AG04449 (cell line): Measurements from ENCODE around the genes LAMA4, RFPL4B, FAM162B and PLN.

DNA sequence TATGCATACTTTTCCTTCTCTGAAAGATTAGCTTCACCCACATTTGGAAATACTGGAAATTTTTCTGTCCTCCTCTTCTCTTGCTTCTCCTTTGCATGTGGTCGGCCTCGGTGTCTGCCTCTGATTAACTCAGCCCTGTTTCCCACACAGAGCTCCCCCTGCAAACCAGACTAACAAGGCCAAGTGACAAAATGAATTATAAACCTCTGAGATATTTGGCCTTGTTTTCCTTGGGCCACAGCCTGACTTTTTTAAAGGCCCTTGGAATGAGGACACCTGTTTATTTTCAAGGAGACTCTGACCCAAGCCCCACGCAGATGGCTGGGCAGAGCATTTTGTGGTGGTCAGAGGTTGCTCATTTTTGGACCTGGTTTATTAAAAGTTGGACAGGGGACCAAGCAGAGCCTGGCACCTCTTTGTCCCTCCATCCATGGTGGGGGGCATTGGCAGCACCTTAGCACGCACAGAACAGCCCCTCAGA is 9.0 kb upstream of the CCN6 start:
- RRBS, result no CpG with 5 or more reads among the region's 4 CpGs

DNA sequence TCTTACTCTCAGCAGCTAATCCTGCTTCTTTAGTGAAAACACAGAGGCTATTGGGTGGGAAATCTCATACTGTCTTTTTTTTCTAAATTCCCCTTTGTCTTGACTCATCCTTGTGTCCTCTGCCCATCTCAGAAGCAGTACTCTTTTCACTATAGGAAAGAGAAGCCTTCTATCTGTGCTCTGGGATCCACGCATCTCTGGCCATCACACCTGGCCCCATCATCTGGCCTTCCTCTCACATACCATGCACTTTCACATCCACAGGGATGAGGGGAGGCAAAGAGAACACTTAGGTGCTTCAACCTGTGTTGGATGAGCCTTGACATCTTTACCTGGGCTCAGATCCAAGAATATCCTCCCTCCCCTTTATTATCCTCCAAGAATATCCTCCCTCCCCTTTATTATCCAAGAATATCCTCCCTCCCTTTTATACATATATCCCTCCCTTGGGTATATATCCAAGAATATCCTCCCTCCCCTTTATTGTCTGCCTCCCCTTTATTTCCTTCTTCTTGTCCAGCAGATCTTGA is 30.4 kb downstream of the LAMA4 start:
- RRBS, result no CpG with 5 or more reads among the region's 1 CpG

DNA sequence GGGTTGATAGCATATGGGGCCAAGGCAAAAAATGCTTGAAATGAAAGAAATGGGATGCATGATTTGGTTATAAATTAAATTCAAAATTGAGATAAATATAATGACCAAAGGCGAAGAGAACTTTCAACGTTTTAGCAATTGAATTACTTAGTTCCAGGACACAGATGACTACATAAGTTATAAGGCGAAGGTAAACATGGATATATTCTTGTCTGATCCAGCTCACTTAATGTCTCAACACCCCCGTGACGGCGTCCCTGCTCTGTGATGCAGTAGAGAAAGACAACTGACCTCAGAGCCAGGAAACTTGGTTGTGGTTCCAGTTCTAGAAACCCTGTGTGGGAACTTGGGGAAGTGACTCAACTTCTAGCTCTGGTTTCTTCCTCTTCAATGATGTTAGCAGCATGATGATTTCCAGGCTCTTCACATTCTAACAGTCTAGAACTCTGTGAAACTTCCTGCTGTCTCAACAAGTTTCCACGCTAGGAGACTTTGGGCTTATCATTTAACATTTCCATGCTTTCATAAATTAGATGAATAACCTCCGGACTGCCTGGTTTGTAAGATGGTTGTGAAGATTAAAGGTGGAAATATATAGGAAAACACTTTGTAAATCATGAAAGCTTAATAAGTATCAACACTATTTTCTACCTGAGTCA is 18.4 kb downstream of the LAMA4 start:
- RRBS, result no CpG with 5 or more reads among the region's 8 CpGs

GRCh38 chr6:112253868-112254935 is at the start of gene LAMA4:
Gene LAMA4, minus strand, starts transcription at chr6:112254567.
- RRBS, result no CpG with 5 or more reads among the region's 53 CpGs

- RRBS, result no CpG with 5 or more reads among the region's 9 CpGs
These were observed at the start of gene RFPL4B for GRCh38 chr6:112347115-112347484. Gene RFPL4B, plus strand, starts transcription at chr6:112347330.

DNA sequence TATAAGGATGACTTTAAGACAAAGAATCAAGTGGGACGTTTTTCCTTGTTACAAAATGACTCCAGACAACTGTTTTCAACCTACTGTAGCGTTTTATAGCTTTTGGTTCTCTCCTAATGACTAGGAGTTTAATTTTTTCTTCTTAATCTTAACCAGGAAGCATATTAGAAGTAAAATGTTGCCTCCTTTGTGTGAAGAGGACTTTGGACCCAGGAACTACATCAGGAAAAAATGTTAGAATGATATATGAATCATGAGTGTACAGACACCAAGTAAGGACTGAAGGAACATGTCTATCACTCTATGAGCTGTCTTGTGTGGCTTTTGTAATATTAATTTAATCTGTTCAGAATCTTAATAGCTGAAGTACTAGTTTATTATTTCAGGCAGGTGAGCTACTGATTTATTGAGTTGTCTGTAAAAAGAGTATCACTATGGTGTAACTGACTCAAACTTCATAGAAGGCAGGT is 71.0 kb upstream of the MARCKS start:
- RRBS, result no CpG with 5 or more reads among the region's 2 CpGs

DNA sequence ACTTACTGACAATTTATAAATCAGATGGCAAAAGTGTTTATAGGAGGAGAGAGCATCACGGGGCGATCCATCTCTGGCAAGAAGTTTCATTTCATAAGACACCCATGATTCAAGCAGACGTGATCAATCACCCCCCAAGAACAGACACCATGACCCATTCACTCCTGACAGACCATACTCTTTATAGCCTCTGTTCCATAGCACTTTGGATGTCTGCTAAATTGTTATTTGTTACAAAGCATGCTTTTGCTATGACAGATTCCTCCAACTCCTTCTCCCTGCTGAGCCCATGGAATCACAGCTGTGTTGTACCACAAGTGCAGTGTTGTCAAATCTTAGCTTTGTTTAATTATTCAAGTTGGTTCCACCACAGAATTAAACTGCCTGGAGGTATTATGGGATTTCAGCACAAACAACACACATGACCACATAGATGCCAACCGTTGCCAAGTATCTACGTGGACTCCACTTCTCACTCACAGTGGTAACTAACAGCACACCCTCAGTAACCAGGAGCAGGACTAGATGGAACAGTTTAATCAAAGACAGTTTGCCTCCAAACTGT is 32.8 kb upstream of the MARCKS start:
- RRBS, result no CpG with 5 or more reads among the region's 5 CpGs

DNA sequence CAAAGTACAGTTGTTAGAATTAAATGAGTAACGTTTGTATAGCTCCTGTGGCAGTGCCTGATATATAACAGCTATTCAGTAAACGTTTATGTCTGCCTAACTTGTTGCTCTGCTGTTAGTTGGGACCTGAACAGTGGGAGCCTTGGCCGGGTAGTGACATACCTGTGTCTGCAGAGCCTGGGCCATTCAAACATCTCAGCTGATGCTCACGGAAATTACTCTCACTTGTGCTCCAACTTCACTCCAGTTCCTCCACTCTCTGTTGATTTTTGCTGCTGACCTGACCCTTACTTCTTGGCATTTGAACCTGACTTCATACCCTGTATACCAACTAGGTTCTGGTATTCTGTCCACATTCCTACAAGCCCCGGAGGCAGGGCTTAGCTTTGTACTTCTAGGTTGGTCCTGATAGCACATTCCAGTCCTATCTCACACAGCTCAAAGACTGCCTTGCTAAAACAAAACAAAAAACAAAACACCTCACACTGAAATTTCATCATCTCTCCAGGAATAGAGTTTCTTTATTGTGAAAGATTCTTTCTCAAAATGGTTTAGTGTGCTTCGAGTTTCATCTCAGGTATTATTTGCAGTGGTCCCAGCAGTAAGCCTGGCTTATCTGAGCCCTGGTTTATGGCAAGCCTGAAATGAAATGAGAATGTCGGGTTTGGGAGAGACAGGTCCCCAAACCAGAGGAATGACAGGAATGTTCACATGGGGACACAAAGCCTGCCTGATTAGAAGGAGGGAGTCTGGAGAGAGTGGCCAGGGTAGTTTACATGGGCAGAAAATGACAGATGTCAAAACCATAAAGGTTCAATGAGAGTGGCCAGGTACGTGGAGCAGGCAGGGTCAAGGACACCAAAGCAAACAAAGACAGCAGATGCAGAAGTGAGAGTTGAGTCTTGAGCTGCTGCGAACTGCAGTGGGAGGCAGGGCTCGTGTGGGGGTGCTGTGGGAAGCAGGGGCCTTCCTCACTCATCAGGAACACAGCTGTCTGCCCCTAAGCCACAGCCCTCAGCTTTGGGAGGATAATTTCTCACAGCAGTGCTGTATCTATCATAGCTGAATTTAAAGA is 174.2 kb upstream of the HDAC2 start:
- RRBS, result no CpG with 5 or more reads among the region's 10 CpGs

GRCh38 chr6:116278056-116278390 is 1.7 kb downstream of the TSPYL1 start:
- RRBS, result no CpG with 5 or more reads among the region's 3 CpGs

- RRBS, result no CpG with 5 or more reads among the region's 4 CpGs
These were observed 27.8 kb upstream of the CALHM6 start for GRCh38 chr6:116433259-116433832.

- RRBS, result 10% methylated on average over 6 of the region's 15 CpGs
These were observed 816 bp downstream of the FAM162B start for GRCh38 chr6:116764761-116765044.

- RRBS, result 3% methylated on average over 36 of the region's 89 CpGs
These were observed at the start of gene FAM162B for GRCh38 chr6:116765045-116766101. Gene FAM162B, minus strand, starts transcription at chr6:116765719.

DNA sequence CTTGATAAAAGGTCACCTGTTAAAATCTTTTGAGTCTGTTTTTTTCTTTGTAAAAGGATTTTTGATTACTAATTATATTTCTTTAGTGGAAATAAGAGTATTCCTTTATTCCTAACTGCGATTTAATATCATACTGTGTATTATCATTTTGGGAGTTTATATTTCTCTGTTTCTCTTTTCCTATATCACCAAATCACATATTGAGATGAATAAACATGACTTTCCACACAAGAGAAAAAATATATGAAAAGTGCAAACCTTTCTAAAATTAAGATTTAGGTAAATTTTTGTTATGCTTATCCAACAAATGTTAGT is 32.0 kb downstream of the RFX6 start:
- RRBS, result no CpG with 5 or more reads among the region's 1 CpG

GRCh38 chr6:117015307-117015895 is 138.4 kb downstream of the RFX6 start:
- RRBS, result no CpG with 5 or more reads among the region's 7 CpGs

DNA sequence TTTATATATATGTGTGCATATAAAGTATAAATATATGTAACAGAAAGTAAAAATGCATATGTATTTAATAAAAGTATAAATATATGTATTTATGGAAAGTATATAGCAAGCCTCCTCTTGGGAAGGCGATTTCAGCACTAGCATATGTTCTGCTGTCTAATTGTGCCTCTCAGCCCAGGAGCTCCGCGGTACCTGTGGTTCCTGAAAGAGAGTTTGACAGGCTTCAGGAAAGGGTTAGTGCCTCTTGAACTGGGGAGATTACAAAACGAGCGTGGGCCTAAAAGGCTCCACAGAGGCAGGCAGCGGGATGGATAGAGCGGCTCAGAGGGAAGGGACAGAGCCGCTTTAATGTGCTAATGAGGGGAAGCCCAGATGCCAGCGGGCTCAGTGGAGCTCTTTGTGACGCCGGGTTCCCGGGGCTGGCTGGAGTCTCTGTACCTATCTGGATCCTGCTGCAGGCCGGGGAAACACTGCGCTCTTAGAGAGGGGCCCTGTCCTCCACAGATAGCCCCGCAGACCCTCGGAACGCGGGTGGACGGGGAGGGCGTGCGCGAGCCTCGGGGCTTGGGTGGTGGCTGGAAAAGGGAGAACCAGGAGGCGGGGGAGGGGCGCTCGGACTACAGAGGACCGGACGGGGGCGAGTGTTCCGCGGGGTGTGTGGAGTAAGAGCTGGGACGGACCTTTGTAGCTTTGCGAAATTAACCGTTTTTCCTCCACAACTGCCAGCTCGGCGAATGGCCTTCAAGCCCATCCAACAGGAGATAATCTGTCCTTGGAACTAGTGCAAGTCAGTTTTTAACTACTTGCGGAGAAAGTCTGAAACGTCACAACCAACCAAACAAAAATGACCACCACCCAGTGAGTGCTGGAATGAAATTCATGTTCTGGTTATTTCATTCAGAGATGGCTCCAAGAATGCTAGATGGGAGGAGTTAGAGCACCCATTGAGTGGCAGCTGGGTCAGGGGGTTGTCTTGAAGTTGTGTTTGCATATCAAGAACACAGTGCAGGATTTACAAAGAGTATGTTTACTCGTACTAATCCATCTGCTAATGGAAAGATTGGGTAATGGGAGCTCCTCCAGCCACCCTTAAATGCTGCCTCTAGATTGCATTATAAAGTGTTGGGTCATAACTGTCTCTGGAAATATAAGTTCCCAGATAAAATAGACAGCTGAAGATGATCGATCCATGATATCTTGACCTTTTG is 13.0 kb downstream of the SLC35F1 start:
- RRBS, result no CpG with 5 or more reads among the region's 40 CpGs

DNA sequence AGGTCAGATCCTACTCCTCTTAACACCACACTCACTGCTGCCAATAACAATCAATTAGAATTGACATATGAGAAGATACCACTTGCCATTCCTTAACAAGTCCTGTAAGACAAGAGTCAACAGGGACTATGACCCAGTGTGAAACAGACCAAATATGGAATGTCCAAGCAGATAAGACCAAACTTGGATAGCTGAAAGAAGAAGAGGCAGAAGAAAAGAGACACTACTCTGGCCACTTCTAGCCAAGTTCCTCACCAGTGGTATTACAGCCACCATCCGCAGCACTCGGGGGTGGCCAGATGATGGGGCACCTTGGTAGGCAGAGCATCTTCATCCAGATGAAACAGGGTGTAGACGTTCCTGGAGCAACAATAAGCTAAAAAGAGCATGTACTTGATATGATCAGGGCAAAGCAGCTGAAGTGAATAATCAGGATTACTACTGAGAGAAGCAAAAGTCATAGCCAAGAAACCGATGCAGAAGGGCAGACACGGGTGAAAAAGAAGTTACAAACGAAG is 262.0 kb upstream of the PLN start:
- RRBS, result no CpG with 5 or more reads among the region's 6 CpGs

GRCh38 chr6:118547900-118548681 is at the start of gene PLN:
Gene PLN, plus strand, starts transcription at chr6:118548296.
- RRBS, result no CpG with 5 or more reads among the region's 3 CpGs

GRCh38 chr6:118748160-118749335 is 97.2 kb upstream of the CEP85L start:
- RRBS, result no CpG with 5 or more reads among the region's 14 CpGs

- RRBS, result no CpG with 5 or more reads among the region's 5 CpGs
These were observed 85.2 kb upstream of the ASF1A start for GRCh38 chr6:118808449-118809504.

- RRBS, result no CpG with 5 or more reads among the region's 4 CpGs
These were observed 72.4 kb upstream of the ASF1A start for GRCh38 chr6:118821521-118822032.